ENCODE measurements around a stretch of chr16.

DNA sequence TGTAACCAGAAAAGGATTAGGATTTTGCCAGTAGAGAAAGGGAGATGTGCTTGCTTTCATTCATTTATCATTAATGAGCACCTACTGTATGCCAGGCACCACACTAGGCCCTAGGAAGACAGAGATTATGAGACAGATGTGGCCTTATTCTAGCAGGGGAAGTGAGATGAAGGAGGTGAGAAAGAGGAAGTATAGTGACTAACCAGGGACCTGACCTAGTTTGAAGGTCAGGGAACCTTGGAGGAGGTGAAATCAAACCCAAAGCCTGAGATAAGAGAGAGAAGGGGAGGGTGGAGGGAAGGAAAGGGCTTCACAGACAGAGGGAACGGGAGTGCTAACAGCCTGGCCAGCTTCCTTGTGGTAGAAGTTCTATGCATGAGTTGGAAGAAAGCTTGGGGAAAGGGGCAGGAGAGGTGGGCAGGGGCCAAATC, 17.4 kb downstream of the BCL7C start:
CAGE:
- cytosol, long polyA minus RNA: no peak
- cytosol, long polyA plus RNA: no peak
- long polyA plus RNA: no peak
- nucleus, long polyA minus RNA: no peak
- nucleus, long polyA plus RNA: no peak

DNA sequence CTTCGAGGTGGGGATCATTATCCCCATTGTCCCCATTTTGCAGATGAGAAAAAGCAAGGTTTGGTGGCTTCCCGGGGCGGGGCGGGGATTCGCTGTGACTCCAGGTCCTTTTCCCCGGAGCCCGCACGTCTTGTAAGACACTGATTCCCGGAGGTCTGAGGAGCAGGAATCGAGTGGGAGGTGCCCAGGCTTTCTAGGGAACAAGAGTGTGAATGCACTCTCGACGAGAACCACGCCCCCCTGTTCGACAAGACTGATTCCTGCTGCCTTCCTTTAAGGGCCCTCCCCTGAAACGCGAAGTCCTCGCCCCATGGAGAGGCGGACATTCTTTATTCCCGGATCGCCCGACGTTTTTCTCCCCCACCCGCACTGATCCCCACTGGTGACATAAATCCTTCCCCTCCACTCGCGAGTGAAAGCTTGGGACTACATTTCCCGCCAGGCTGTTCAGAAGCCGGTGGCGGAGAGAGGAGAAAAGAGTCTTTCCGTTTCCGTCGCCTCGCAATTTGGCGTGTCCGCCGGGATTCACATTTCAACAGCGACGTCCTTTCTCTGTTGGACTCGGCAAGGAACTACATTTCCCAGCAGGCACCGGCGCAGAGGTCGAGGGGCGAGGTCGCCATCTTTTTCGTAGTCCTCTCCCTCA, 1.2 kb upstream of the FBXL19 start:
CAGE:
- cytosol, long polyA minus RNA: no peak
- cytosol, long polyA plus RNA: no peak
- long polyA plus RNA: no peak
- nucleus, long polyA minus RNA: no peak
- nucleus, long polyA plus RNA: no peak

DNA sequence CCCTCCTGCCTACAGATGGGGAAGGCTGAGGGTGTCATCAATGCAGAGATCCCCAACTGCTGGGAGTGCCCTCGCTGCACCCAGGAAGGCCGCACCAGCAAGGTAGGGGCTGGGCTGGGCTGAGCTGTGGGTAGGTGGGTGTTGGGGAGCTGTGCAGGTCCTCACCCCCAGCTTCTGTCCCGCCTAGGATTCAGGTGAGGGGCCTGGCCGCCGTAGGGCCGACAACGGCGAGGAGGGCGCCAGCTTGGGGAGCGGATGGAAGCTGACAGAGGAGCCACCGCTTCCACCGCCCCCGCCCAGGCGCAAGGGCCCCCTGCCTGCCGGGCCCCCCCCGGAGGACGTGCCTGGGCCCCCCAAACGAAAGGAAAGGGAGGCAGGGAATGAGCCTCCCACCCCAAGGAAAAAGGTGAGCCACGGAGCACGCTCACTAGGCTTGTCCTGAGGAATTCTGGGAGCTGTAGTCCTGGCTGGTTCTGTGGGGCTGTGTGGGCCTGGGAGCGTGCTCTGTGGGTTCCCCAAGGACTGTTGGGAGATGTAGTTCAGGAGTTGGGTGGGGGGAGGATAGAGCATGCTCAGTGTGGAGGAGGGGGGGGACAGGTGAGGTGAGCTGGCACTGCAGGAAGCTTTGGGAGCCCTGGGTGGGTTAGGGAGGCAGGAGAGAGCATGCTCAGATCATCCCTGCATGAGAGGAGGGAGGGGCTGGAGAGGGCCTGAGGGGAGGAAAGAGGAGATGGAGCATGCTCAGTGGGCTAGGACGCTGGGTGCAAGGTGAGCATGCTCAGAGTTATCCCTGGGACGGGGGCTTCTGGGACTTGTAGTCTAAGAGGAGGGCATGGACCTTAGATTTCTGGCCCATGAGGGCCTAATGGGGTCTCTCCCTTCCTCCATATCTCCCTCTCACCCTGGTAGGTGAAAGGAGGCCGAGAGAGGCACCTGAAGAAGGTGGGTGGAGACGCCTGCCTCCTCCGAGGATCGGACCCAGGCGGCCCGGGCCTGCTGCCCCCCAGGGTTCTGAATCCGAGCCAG, 4.5 kb downstream of the FBXL19 start:
CAGE:
- cytosol, long polyA minus RNA: no peak
- cytosol, long polyA plus RNA: no peak
- long polyA plus RNA: no peak
- nucleus, long polyA minus RNA: no peak
- nucleus, long polyA plus RNA: no peak

GRCh38 chr16:30930376-30930587, 6.9 kb downstream of the FBXL19 start:
CAGE:
- cytosol, long polyA minus RNA: no peak
- cytosol, long polyA plus RNA: no peak
- long polyA plus RNA: no peak
- nucleus, long polyA minus RNA: no peak
- nucleus, long polyA plus RNA: no peak

GRCh38 chr16:30965577-30966448, 8.3 kb downstream of the SETD1A start:
CAGE:
- cytosol, long polyA minus RNA: no peak
- cytosol, long polyA plus RNA: no peak
- long polyA plus RNA: no peak
- nucleus, long polyA minus RNA: no peak
- nucleus, long polyA plus RNA: no peak

DNA sequence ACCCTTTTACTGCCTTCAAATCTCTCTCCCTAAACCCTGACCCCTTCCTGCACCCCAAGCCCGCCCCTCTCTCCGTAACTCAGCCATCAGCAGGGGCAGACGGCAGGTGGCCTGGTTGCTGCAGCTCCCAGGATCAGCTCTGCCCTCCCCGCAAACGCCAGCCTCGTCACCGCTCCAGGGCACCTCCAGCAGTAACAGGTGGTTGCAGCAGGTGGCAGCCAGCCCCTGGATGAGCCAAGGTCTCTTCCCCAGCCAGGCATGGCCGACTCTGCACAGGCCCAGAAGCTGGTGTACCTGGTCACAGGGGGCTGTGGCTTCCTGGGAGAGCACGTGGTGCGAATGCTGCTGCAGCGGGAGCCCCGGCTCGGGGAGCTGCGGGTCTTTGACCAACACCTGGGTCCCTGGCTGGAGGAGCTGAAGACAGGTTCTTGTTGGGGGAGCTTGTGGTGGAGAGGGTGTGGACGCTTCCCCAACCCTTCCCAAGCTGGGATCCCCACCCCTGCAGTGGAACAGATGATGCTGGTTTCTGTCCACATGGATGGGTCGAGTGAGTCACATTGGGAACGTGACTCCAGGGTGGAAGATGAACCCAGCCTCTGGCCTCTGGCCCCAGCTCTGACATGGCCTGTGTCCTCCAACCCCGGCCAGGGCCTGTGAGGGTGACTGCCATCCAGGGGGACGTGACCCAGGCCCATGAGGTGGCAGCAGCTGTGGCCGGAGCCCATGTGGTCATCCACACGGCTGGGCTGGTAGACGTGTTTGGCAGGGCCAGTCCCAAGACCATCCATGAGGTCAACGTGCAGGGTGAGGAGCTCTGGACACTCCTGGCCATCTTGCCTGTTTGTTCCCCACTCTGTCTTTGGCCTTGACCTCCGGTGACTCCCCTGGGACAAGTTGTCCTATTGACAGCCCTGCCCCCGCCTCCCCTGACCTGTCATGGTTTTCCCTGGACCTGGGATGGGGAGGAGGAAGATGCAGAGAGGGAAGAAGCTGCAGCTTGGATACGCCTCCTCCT, 701 bp downstream of the HSD3B7 start:
CAGE:
- cytosol, long polyA minus RNA: no peak
- cytosol, long polyA plus RNA: no peak
- long polyA plus RNA: no peak
- nucleus, long polyA minus RNA: no peak
- nucleus, long polyA plus RNA: no peak

DNA sequence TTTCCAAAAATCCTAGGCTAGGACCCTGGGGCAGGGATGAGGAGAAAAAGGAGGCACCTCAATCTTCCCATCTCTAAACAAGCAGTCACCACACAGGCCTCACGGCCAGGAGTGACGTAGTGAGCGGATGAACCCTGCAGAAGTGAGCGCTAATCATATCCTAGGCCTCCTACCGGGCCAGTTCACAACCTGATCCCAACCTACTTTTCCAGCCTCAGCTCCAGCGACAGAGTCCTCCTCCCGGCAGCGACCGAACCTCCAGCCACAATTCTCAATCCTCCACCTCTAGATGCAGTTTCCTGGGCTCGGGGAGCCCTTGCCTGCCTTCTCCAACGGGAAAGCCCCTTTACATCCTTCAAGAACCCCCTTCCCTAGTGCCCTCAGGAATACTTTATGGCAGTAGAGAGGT, 1.5 kb downstream of the ZNF668 start:
CAGE:
- cytosol, long polyA minus RNA: no peak
- cytosol, long polyA plus RNA: no peak
- long polyA plus RNA: no peak
- nucleus, long polyA minus RNA: no peak
- nucleus, long polyA plus RNA: no peak

DNA sequence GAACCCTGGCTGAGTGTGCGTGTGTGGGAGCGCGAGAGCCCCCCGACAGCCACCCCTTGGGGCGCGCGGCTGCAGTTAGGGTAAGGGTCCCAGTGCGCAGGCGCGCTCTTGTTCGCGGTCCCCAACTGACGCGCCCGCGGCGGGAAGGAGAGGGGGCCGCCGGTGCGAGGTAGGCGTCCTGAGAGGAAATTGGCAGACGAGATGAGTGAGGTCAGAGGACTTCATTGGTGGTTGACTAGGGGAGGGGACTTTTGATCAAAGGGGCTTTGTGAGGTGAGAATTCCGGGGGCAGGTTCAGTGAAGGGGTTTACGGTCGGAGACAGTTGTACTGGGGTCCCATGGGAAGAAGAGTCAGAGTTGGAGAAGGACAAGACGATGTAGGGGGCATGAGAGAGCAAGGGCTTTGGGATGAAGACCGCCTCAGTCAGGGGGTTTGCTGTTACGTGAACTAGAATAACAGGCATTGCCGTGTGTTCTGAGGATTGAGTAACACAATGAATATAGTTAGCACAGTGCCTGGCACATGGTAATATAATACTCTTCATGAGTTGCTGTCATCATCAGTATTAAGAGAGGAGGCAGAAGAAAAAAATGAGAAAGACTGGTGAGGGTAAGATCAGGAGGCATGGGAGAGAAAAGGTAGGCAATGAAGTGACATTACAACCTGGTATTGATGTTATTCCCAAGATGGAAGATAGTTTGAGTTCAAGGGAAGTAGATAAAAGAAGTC, 495 bp downstream of the ZNF646 start:
CAGE:
- cytosol, long polyA minus RNA: no peak
- cytosol, long polyA plus RNA: no peak
- long polyA plus RNA: no peak
- nucleus, long polyA minus RNA: no peak
- nucleus, long polyA plus RNA: no peak

DNA sequence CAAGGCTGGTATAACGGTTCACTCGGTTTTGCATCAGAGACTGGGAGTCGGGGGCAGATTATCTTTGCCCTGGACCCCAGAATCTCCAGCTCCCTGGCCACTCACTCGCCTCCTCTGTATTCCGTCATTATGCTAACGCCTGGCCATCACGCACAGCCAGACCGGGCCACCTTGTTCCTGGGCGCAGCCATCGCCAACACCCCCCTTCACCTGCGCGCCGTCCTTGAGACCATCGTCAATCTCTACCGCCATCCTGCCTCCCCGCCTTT, 638 bp downstream of the VKORC1 start:
CAGE:
- cytosol, long polyA minus RNA: no peak
- cytosol, long polyA plus RNA: no peak
- long polyA plus RNA: no peak
- nucleus, long polyA minus RNA: no peak
- nucleus, long polyA plus RNA: no peak

DNA sequence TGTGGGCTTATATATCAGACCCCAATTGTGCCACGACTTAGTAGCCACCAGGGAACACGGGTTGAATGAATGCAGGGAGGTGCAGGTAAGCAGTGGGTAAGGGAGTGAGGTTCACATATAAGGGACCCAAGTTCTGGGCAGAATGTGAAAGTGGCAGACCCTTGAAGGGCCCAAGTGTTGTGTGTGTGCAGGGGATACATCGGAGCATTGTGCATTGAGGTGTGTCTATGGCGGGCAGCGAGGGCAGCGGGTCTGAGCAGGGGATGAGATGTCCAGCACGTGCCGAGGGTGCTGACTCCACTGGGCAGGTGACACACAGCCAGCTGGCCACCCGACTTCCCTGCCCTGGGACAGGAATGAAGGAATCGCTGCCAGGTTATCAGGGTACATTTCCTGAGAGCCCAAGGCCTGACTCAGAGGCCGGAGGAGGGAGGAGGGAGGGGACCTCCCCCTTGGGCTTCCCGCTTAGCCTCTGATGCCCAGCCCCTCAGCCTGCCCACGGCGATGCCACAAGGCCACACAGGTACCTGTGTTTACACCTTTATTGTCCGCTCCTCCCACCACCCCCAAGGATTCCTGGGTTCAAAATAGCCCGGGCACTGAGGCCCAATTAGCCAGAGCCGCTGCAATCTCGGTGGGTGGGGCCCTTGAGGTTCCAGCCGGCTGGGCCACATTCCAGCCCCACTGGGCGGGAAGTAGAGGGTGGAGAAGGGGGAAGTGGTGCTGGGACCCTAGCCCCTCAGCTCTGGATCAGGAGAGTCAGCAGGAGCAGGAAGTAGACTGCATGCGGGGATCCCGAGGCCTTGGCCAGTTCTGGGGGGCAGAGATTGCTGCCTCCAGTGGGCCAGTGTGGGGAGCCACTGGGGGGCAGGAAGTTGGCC, 3.1 kb upstream of the PRSS8 start:
CAGE:
- cytosol, long polyA minus RNA: no peak
- cytosol, long polyA plus RNA: no peak
- long polyA plus RNA: no peak
- nucleus, long polyA minus RNA: no peak
- nucleus, long polyA plus RNA: no peak

CAGE:
- cytosol, long polyA minus RNA: no peak
- cytosol, long polyA plus RNA: no peak
- long polyA plus RNA: no peak
- nucleus, long polyA minus RNA: no peak
- nucleus, long polyA plus RNA: no peak
Observed at GRCh38 chr16:31181982-31182502, 2.1 kb downstream of the FUS start.

DNA sequence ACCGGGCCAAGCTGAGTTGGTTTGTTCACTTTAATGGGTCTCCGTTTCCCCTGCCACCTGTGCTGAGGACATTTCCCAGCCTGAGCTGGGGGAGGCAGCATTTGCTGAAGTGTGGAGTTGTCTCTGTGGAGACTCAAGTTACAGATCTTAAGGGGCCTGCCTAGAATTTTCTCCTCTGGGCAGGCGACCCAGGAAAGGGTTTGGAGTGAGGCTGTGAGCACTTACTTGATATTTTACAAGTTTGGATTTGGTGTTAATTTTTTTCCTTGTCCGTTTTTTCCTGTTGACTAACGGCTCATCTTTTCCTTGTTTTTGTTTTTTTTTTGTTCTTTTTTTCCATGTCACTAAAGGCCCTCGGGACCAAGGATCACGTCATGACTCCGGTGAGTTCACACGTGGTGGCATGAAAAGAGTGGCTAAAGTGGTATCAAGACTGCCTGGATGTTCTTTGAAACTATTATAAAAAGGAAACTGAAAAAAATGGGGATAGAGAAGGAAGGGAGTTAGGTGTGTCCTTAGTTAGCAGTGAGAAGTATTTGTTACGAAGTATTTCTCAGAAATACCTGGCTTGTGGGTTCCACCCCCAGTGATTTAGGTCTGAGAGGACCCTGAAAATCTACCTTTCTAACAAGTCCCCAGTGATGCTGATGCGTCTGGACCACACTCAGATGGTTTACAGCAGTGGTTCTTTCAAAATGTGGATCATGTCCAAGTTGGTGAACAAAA, 8.2 kb downstream of the FUS start:
CAGE:
- cytosol, long polyA minus RNA: no peak
- cytosol, long polyA plus RNA: no peak
- long polyA plus RNA: no peak
- nucleus, long polyA minus RNA: no peak
- nucleus, long polyA plus RNA: no peak

GRCh38 chr16:31194405-31195571, 7.8 kb downstream of the PYCARD start:
CAGE:
- cytosol, long polyA minus RNA: no peak
- cytosol, long polyA plus RNA: no peak
- long polyA plus RNA: no peak
- nucleus, long polyA minus RNA: no peak
- nucleus, long polyA plus RNA: no peak

DNA sequence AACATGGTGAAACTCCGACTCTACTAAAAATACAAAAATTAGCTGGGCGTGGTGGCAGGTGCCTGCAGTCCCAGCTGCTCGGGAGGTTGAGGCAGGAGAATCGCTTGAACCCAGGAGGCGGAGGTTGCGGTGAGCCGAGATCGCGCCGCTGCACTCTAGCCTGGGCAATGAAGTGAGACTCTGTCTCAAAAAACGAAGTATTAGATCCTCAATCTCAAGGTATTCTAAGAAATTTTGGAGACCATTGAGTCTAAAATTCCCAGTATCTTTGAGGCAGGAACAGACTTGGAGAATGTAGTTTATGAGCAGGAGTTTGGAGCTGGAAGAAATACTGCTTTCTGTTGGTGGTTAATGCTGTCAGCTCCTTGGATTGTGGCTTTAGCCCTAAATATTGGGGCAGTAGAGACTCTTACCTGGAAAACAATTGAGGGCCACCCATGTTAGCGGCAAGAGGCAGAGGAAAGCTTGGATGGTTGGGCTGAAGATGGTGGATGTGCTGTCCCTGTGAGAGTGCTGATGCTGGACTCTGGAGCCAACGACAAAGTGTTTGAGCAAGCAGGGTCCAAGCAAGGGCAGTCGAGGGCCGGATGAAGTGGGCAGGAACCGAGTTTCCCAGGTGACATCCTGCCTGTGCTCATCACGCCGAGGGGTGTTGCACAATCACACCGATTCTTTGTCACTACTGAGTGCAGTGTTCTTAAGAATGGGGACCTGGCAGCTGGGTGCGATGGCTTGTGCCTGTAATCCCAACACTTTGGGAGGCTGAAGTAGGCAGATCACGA, 6.4 kb downstream of the PYCARD start:
CAGE:
- cytosol, long polyA minus RNA: no peak
- cytosol, long polyA plus RNA: no peak
- long polyA plus RNA: no peak
- nucleus, long polyA minus RNA: no peak
- nucleus, long polyA plus RNA: no peak

DNA sequence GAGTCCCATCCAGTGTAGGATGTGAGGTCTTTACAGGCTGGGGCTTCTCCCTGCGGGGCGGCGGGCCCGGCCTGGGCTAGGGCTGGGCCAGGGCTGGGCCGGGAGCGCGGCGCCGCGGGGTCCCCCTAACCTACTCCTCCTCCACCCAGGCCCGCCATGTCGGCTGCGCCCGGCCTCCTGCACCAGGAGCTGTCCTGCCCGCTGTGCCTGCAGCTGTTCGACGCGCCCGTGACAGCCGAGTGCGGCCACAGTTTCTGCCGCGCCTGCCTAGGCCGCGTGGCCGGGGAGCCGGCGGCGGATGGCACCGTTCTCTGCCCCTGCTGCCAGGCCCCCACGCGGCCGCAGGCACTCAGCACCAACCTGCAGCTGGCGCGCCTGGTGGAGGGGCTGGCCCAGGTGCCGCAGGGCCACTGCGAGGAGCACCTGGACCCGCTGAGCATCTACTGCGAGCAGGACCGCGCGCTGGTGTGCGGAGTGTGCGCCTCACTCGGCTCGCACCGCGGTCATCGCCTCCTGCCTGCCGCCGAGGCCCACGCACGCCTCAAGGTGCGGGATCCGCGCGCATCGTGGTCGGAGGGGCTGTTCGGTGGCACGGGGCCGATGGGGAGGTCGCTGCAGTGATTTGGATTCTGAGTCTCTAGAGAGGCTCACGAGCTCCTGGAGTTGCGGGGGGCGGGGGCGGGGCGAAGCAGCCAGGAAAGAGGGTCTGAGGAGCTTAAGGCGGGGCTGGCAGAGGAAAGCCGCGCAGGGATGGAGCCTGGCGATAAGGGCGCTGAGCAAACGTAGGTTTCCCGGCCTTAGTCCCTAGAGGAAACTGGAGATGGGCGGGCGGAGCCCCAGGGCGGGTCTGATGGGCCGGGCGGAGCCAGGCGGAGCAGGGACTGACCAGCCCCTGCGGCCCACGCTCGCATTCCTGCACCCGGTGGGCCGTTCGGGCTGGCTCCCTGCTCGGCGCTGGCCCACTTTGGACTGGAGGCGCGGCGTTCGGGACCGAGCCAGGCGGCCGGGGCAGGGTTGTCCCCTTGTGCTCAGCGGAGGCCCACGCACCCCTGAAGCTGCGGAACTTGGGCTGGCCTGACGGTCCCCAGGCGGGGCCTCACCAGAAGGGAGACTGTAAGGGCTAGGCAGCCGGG, 1.0 kb downstream of the TRIM72 start:
CAGE:
- cytosol, long polyA minus RNA: no peak
- cytosol, long polyA plus RNA: no peak
- long polyA plus RNA: no peak
- nucleus, long polyA minus RNA: no peak
- nucleus, long polyA plus RNA: no peak

GRCh38 chr16:31350000-31350986, 4.7 kb upstream of the ITGAX start:
CAGE:
- cytosol, long polyA minus RNA: no peak
- cytosol, long polyA plus RNA: no peak
- long polyA plus RNA: no peak
- nucleus, long polyA minus RNA: no peak
- nucleus, long polyA plus RNA: no peak

GRCh38 chr16:31362016-31362604, 7.1 kb downstream of the ITGAX start:
CAGE:
- cytosol, long polyA minus RNA: no peak
- cytosol, long polyA plus RNA: no peak
- long polyA plus RNA: no peak
- nucleus, long polyA minus RNA: no peak
- nucleus, long polyA plus RNA: no peak

DNA sequence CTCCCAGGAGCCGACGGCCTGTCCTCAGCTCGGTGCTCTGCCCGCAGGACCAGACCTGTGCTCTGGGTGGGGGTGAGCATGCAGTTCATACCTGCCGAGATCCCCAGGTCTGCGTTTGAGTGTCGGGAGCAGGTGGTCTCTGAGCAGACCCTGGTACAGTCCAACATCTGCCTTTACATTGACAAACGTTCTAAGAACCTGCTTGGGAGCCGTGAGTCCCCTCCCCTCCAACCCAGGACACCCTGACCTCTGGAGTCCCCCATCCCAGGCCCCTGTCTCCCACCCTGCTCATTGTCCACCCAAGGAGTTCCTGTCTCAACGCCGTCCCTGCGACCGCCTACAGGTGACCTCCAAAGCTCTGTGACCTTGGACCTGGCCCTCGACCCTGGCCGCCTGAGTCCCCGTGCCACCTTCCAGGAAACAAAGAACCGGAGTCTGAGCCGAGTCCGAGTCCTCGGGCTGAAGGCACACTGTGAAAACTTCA, 16.4 kb downstream of the ITGAX start:
CAGE:
- cytosol, long polyA minus RNA: no peak
- cytosol, long polyA plus RNA: no peak
- long polyA plus RNA: no peak
- nucleus, long polyA minus RNA: no peak
- nucleus, long polyA plus RNA: no peak

GRCh38 chr16:31471080-31471690, 767 bp upstream of the TGFB1I1 start:
CAGE:
- cytosol, long polyA minus RNA: no peak
- cytosol, long polyA plus RNA: no peak
- long polyA plus RNA: no peak
- nucleus, long polyA minus RNA: no peak
- nucleus, long polyA plus RNA: no peak

CAGE:
- cytosol, long polyA minus RNA: no peak
- cytosol, long polyA plus RNA: no peak
- long polyA plus RNA: no peak
- nucleus, long polyA minus RNA: no peak
- nucleus, long polyA plus RNA: no peak
Observed at GRCh38 chr16:31493137-31493828, 10.4 kb downstream of the SLC5A2 start.